ENCODE data around the genes EPN1, NLRP13, ZSCAN5B, ZFP28 and ZNF805.

DNA sequence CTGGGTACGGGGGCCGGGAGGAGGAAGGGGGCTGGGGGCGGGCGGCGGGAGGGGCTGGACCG is 153 bp downstream of the ZNF581 start:
- PRO-cap: no peak
- RAMPAGE, long total RNA, 4 experiments: no peak in any of the 4 experiments

DNA sequence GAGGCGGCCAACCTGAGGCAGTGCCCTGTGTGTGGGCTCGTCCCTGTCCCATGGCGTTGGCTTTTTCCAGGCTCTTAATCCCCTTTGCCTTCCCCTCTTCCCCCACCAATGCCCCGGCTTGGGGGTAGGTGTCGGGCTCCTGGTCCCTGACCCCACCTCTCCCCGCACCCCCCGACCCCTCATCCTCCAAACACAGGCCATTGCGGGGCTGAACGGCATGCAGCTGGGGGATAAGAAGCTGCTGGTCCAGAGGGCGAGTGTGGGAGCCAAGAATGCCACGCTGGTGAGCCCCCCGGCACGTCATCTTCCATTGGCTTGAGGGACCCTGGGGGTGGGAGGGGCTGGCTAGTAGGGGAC is 6.2 kb upstream of the EPN1 start:
- PRO-cap: no peak
- RAMPAGE, long total RNA, 4 experiments: no peak in any of the 4 experiments

- PRO-cap: bidirectional peak, plus-strand start at chr19:55675226, minus-strand start at chr19:55675270
- RAMPAGE, long total RNA, 4 experiments: no peak in any of the 4 experiments
Measured at GRCh38 chr19:55674922-55675816, at the start of gene EPN1. Gene EPN1, plus strand, starts transcription at chr19:55675226.

DNA sequence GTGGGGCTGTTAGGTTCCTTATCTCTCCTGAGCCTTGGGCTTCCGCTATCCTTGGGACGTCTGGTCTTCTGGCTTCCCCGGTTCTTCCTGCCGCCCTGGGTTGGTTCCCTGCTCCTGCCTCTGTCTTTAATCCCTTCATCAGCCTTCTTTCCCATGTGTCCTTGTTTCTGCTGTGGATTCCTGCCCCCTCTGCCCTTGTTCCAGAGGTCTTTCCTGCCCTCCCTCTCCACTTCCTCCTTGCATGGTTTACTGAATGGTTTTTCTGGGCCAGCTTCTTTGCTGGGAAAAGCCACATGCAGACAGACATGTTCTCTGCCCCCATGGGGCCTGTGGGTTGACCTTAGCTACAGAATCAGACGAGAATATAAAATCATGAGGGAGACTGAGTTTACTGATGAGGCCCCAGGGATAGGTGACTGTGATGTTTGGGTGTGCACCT is 2.6 kb downstream of the EPN1 start:
- PRO-cap: no peak
- RAMPAGE, long total RNA, 4 experiments: no peak in any of the 4 experiments

- PRO-cap: no peak
- RAMPAGE, long total RNA, 4 experiments: no peak in any of the 4 experiments
Measured at GRCh38 chr19:55683416-55684339, 8.7 kb downstream of the EPN1 start.

GRCh38 chr19:55712345-55712810 is 25.8 kb downstream of the NLRP9 start:
- PRO-cap: no peak
- RAMPAGE, long total RNA, 4 experiments: no peak in any of the 4 experiments

DNA sequence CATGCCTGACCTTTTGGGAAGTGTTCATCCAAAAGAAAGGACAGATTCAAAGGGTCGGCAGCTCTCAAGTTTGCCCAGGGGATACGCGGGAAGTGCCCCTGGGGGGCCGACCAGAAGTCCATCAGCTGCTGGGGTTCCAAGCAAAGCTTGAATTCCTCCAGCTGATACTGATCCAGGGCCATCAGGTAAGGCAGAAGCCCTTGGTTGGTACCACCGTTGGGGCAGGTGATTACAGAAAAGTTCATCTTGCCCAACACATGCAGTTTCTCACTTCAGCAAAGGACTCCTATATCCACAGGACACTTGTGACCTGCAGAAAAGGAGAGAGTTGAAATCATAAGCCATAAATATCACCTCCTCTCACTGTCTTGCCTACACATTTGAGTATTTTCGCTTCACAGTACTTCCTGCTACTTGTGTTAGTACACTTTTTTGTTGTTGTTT is at the start of gene NLRP13:
TSS of gene NLRP13 (minus strand) at position 270 of the 444 bp plus-strand sequence.
- PRO-cap: no peak
- RAMPAGE, long total RNA, 4 experiments: no peak in any of the 4 experiments

DNA sequence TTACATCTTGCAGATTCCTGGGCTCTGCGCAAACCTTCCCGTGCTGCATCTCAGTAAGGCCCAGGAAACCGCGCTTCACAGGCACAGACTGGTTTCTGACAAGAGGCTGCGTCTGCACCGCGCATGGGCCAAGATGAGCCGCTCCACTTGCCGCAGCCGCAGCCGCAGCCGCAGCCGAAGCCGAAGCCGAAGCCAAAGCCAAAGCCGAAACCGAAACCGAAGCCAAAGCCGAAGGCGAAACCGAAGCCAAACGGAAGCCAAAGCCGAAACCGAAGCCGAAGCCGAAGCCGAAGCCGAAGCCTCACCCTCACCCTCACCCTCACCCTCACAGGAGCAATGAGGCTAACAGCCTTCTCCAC is 29.4 kb downstream of the ZNF787 start:
- PRO-cap: no peak
- RAMPAGE, long total RNA, 4 experiments: no peak in any of the 4 experiments

DNA sequence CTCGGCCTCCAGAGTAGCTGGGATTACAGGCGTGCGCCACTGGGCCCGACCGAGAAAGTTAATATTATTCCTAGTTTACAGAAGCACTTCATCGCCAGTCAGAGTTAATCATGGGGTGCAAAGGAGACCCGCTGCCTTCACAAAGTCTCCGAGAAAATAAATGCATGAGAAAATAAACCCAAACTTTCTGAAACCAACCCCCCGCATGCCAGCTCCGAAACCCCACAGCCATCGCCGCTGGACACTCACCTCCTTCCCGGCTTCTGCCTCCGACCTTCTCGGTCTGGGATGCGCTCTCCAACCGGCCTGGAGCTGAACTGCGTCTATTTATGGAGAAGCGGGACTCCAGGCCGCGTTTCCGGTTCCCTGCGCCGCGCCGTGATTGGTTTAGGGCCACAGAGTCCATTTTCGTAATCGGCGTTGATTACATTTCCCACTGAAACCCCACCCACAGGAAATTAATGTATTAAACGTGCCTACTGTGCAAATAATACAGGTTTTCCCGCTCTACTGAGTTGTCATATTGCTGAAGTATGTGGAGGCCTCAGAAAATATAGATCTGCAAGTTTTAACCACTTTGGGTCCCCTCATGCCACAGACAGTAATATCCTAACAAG is at the start of gene ZSCAN5B:
TSS of gene ZSCAN5B (minus strand) at position 299 of the 617 bp plus-strand sequence.
- PRO-cap: no peak
- RAMPAGE, long total RNA, 4 experiments: no peak in any of the 4 experiments

GRCh38 chr19:56312072-56312857 is 2.4 kb downstream of the ZSCAN5A start:
- PRO-cap: no peak
- RAMPAGE, long total RNA, 4 experiments: no peak in any of the 4 experiments

DNA sequence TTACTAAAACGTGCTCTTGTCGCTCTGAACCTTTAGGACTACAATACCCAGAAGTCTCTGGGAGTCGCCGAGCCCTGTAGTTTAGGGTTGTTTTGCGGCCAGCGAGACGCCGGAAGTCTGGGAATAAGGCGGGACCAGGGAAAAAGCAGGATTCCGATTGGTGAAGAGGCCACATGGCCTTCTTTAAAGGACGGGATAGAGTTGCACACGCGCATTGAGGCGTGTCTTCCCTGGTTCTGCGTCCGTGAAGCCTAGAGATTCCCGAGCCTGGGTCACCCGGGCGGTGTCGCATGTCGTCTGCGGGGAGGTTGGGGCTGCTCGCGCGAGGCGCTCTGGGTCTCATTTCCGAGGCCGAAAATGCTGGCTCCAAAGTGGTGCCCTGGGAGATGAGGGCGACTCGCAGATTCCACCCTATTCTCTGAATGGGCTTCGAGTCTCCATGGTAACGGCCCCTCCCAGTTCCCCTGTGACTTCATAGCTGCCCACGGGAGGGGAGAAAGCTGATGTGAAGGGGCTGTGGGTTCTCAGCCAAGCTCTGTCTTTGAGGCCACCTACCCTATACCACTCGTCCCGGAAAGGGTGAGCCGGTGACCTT is 522 bp upstream of the ZSCAN5A start:
- PRO-cap: unidirectional peak, plus-strand start at position 214 of the sequence
- RAMPAGE, long total RNA, 4 experiments: no peak in any of the 4 experiments

- PRO-cap: bidirectional peak, plus-strand start at chr19:56539019, minus-strand start at chr19:56538351; unidirectional peak, plus-strand start at chr19:56539147
- RAMPAGE, long total RNA, 4 experiments: no peak in any of the 4 experiments
Measured at GRCh38 chr19:56538151-56539469, at the start of gene ZFP28. Gene ZFP28, plus strand, starts transcription at chr19:56538948.

DNA sequence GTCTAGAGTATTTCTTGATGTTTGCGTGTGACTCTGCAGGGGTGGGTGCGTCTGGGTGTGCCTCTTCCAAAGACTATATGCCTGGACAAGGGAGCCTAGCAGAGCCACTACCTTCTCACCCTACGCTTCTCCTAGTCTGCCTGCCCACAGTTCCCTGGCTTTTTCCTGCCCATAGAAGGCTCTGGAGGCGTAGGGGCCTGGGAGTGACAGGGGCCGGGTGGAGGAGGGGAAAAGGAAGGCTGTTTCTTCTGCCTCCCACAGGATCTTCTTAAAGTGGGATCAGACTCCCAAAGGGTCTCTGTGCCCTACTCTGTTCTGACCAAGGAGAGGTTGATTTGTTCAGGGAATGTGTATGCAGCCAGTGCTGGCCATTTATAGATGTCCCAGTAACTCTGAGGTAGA is 1.2 kb downstream of the ZNF71 start:
- PRO-cap: no peak
- RAMPAGE, long total RNA, 4 experiments: no peak in any of the 4 experiments

- PRO-cap: bidirectional peak, plus-strand start at chr19:56765350, minus-strand start at chr19:56765290
- RAMPAGE, long total RNA, 4 experiments: no peak in any of the 4 experiments
Measured at GRCh38 chr19:56765200-56765504, 75.4 kb downstream of the PEG3 start.

GRCh38 chr19:56838663-56839514 is 1.6 kb downstream of the PEG3 start:
- PRO-cap: no peak
- RAMPAGE, long total RNA, 4 experiments: no peak in any of the 4 experiments

DNA sequence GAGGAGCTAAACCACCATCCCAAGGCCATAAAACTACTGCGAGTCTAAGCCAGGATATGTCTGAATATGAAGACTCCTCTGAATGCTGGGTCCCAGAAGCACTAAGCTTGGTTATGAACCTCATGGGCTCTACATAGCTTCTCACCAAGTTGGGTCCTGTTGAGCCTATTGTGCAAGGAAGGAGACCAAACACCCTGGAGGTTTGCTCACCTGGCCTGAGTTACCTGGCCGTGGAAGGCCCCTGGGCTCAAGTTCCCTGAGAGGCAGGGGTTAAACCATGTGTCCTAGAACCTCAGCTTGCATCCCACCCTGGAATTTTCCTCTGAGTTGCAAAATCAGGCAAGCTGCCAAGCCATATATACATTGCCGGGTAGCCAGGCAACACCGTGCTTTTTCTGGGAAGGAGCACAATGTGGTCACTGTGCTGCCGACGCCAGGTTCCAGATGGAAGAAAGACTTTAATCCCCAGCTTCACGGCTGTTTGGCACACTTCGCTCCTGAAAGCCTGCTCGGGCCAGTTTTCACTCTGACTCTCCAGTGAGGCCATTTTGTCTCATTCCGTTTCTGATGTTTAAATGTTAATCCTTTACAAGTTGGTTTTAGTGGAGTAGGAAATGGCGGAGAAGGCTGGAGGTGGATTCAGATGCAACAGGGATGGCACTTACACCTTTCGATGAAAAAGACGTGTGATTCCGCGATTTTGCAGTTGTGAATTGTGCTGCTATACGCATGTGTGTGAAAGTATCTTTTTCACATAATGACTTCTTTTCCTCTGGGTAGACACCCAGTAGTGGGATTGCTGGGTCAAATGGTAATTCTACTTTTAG is 60.1 kb upstream of the PEG3 start:
- PRO-cap: no peak
- RAMPAGE, long total RNA, 4 experiments: no peak in any of the 4 experiments

DNA sequence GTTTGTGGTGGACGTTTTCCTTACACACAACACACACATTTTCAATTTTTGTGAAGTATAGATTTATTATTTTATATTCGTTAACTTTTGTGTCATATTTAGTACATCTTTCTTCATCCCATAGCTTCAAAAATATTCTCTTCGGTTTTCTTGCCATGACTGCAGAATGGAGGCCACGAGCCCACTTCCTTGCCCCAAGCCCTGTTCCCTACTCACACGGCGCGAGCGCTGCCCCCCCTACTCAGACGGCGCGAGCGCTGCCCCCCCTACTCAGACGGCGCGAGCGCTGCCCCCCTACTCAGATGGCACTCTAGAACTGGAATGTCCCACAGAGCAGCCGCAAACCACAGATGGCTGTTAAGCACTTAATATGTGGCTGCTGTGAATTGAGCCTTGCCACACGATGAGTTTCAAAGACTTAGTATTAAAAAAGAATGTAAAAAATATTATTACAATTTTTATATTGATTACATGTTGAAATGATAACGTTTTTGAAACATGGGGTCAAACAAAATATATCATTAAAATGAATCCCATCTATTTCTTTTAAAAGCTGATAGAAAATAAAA is 102.3 kb upstream of the PEG3 start:
- PRO-cap: no peak
- RAMPAGE, long total RNA, 4 experiments: no peak in any of the 4 experiments

DNA sequence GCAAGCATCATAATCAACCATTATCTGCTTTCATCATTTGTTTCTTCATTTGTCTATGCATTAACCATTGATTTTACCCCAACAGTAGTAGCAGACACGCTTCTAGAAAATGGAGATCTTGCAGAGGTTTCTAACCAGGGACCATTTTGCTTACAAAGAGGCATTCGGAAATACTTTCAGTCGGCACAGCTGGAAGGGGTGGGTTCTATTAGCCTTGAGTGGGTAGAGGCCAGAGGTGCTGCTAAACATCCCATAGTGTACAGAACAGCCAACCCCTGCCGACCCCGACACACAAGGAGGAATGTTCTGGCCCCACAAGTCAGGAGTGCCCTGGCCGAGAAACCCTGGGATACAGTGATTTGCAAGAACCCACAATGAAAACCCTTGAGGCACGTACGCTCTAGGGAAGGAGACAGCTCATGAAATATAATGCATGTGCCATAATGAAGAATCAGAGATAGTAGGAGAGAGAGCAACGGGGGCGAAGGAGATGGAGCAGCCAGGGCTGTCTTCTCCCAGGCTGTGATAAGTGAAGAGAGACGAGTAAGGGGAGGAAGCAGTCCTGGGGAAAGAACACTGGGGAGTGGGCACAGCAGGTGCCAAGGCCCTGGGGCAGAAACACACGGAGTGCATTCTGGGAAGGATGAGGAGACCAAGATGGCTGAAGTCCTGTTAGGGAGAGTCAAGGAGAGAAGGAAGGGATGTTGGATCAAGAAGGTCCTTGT is 133.7 kb upstream of the PEG3 start:
- PRO-cap: no peak
- RAMPAGE, long total RNA, 4 experiments: no peak in any of the 4 experiments

DNA sequence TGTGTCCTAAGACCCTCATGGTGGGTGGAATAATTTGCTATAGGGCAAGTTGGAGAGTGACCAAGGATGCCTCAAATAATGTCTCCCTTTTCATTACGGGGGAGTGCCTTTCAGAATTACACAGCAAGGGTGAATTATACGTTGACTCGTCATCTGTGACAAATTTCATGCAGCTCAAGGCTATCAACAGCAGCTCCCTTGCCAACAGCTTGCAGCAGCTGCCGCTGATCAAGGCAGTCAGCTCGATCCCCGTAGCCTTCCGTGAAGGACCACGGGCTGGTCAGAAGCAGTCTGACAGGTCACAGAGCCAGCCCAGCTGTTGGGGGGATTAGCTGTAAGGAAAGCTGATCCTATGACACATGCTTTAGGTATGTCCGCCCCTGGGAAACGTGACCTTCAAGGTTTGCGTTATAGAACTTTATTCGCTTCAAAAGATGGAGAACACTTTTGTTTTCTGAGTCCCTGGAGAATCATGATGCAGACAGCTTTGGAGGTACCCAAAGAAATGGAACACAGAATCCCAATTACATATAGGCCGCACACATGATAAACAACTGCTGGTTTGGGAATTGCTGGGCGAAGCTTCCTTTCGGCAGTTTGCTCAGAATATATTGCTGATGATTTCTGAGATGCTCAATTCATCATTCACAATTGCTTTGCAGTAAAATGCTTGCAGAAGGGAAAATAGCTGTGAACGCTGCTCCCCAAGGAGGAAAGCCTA is 62.7 kb upstream of the USP29 start:
- PRO-cap: no peak
- RAMPAGE, long total RNA, 4 experiments: no peak in any of the 4 experiments

GRCh38 chr19:57240291-57241167 is at the start of gene ZNF805:
Gene ZNF805, plus strand, starts transcription at chr19:57240632.
- PRO-cap: bidirectional peak, plus-strand start at chr19:57240680, minus-strand start at chr19:57240469
- RAMPAGE, long total RNA, 4 experiments: start-site peak on the plus strand in 1 of 4 experiments, at chr19:57240644-57240703 at its widest, 52 reads per replicate